Measurements from ENCODE around the genes KHDC4, UBQLN4 and LAMTOR2.

- RAMPAGE, long total RNA: no peak
- RRBS: 0% methylated on average over 2 of the region's 18 CpGs
Observed at GRCh38 chr1:155126887-155127174, 845 bp upstream of the EFNA1 start.

DNA sequence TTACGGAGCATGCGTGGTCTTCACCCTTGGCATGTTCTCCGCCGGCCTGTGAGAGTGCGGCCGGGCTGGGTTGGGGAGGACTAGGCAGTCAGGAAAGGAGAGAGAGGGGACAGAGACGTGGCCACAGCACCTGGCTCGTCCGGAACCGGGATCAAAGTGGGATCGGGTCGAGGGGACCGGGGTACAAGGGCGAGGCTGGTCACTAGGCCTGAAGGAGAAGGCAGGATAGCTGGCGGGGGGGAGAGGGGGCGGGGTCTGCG is 222 bp downstream of the SLC50A1 start:
- RAMPAGE, long total RNA: no peak
- RRBS: 2% methylated on average over 9 of the region's 17 CpGs

GRCh38 chr1:155187846-155188760 is 14.5 kb downstream of the TRIM46 start:
- RAMPAGE, long total RNA: no peak
- RRBS: no CpG with 5 or more reads among the region's 28 CpGs

DNA sequence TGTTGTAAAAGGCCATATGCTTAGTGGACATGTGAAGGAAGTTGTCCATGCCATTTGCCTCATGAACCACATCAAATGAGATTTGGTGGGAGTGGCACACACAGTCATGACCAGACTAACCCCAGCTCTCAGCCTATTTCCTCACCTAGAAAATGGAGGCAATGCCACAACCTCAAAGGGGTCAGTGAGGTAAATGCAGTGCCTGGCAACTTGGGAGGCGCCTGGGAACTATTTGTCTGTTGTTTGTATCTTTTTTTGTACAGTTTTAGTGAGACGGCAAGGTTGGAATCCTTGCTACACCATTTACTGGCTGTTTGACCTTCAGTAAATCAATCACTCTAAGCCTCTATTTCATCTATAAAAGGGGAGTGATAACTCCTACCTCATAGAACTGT is 11.3 kb downstream of the MTX1 start:
- RAMPAGE, long total RNA: no peak
- RRBS: no CpG with 5 or more reads among the region's 2 CpGs

DNA sequence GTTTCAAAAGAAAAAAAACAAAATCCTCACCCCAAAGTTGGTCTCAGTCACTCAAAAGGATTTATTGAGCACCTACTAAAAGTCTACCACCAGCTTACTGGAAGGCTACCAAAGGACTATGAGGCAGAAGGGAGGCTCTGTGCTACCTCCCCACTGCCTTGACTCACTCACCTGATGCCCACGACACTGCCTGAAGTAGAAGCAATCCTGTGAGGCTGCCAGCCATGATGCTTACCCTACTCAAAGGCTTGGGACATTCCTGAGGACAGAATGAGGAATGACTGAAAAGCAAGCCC is 642 bp downstream of the GBA1 start:
- RAMPAGE, long total RNA: no peak
- RRBS: no CpG with 5 or more reads among the region's 1 CpG

DNA sequence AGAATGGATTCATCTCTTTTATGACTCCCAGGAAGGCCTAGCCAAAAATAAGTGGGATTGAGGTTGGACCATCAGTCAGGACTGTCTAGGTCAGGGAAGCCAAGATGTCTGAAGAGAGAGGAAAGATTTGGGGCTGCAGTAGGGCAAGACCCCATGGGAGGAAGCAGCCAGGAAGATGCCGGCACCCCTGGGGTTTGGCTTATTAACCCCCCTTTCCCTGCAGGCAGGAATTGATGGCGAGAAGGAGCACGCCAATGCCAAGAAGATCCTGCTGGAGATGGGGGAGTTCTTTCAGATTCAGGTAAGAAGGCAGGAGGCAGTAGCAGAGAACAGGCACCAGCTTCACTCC is 1.3 kb upstream of the RUSC1 start:
- RAMPAGE, long total RNA: no peak
- RRBS: no CpG with 5 or more reads among the region's 3 CpGs

DNA sequence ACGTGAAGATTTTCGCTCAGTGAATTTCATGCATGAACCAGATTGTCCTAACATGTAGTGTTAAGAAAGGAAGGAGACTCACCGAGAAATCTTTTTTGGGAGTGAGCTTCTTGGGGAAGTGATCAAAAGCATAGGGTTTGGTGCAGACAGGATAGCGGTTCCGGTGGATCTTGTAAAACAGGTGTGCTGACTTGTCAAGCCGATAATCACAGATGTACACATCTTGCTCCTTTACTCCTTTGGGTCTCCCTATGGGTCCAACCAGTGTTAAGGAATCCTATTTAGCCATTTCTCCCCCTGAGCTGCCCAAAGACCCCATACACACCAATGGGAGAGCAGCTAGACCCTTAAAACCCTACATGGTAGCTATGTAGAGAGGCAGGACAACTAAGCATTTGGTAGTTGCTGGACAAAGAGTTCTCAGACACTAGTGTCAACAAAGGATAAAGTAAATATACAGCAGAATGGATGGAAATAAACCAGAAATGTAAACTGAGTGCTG is 21.2 kb downstream of the RUSC1 start:
- RAMPAGE, long total RNA: no peak
- RRBS: no CpG with 5 or more reads among the region's 6 CpGs

DNA sequence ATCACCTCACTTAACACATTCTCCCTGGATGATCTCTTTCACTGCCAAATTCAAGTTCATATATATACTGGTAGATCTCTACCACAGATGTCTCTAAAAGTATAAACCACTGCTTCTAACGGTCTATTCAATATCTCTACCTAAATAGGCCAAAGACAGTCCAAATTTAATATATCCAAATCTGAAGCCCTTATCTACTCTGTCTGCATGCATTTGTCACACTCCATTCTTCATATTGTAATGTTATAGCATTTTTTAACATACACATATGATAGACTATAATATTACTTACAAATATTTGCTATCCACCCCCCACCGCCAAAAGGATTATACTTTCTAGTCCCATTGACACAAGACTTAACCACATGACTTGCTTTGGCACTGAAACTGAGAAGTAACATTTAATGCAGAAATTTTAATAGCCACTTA is 106.0 kb downstream of the ASH1L start:
- RAMPAGE, long total RNA: no peak
- RRBS: no CpG with 5 or more reads among the region's 2 CpGs

DNA sequence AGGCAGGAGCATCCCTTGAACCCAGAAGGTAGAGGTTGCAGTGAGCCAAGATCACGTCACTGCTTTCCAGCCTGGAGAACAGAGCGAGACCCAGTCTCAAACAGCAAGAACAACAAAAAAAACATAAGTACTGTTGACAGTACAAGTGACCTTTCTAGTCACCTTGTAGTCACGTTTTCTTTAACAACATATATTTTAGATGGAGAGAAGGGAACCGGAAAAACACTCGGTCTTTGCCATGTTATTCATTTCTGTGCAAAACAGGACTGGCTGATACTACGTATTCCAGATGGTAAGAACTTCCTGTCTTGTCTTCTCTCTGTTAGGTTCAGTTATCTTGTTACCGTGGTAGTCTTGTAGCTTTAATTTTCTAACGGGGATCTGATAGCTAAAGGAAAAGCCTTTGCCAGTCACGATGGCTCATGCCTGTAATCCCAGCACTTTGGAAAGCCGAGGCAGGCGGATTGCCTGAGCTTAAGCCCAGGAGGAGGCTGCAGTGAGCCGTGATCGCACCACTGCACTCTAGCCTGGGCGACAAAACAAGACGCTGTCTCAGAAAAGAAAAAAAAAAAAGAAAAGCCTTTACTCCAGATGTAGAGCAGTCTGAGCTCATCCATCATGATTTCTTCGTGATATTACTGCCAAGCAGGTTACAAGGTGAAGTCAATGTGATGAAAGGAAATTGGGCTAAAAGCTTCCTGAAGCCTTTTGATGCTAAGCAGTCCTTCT is 11.2 kb upstream of the MSTO1 start:
- RAMPAGE, long total RNA: no peak
- RRBS: no CpG with 5 or more reads among the region's 16 CpGs

DNA sequence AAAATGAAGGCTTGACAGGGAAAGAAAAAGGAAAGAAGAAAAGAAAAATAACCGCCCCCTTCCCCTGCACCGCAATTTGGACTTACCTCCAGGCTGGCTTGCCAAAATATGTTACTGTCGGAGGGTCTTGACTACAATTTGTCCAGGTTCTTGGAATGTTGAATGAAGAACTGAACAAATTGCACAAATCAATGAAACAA is 29.4 kb downstream of the YY1AP1 start:
- RAMPAGE, long total RNA: no peak
- RRBS: no CpG with 5 or more reads among the region's 3 CpGs

GRCh38 chr1:155689227-155689580 is 313 bp downstream of the DAP3 start:
- RAMPAGE, long total RNA: no peak
- RRBS: no CpG with 5 or more reads among the region's 16 CpGs

DNA sequence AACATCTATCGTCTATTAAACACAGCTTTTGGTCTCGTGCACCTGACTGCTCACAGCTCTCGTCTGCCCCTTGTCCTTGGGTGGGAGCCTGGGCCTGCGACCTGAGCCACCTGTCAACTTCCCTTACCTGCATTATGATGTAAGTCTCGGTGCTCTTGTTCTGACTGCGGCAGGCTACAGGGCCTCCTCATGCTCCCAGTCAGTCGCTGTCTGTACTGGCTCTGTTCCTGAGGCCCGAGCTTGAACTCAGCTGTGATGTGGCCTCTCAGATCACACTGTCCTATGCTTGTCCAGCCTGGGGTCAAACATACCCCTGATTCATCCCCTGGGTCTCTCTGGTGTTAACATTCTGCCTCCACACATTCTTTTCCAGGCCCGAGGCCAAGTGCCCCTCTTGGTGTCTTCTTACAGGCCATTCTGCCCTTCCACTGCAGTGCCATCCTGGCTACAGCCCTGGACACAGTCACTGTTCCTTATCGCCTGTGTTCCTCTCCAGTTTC is 59.1 kb downstream of the DAP3 start:
- RAMPAGE, long total RNA: no peak
- RRBS: no CpG with 5 or more reads among the region's 10 CpGs

GRCh38 chr1:155895360-155895714 is 15.8 kb downstream of the RIT1 start:
- RAMPAGE, long total RNA: no peak
- RRBS: no CpG with 5 or more reads among the region's 3 CpGs

GRCh38 chr1:155913023-155914357 is 2.3 kb upstream of the RIT1 start:
- RAMPAGE, long total RNA: no peak
- RRBS: no CpG with 5 or more reads among the region's 4 CpGs

DNA sequence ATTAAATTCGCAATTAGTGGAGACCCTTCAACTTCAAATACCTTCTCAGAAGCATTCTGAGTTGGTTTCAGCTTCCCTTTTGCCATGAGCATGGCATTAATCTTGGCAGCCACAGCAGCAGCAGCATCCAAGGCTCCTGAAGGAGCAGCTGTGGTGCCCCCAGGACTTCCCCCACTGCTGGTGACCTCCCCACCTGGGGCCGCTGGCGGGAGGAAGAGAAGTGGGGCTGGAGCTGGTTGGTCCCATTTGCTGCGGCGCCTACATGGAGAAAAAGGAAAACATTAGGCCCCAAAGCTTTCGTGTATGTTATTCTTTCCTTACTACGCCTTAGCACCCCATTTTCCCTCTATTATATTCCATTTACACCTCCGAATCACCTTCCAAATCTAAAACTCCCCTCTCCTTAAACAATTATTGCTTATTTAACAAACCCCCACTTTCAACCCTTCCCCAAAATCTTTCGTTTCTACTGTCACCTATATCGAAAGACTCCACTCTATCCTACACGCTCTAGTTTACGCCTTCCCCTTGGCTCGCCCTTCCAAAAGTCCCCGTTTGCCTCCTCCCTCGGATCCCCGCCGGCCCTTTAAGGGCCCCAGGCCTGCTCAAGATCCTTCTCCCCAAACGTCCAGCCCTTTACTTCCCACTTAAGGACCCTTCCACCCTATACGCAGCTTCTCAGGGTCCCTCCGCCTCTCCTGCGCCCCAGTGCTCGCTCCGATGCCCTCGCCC is 455 bp downstream of the KHDC4 start:
- RAMPAGE, long total RNA: no peak
- RRBS: no CpG with 5 or more reads among the region's 24 CpGs

GRCh38 chr1:155934324-155934877 is at the start of gene KHDC4:
Gene KHDC4 (minus strand): TSS chr1:155934413.
- RAMPAGE, long total RNA: start-site peak on the minus strand at chr1:155934376-155934412, 32 and 49 reads in 2 replicates
- RRBS: 2% methylated on average over 6 of the region's 35 CpGs

DNA sequence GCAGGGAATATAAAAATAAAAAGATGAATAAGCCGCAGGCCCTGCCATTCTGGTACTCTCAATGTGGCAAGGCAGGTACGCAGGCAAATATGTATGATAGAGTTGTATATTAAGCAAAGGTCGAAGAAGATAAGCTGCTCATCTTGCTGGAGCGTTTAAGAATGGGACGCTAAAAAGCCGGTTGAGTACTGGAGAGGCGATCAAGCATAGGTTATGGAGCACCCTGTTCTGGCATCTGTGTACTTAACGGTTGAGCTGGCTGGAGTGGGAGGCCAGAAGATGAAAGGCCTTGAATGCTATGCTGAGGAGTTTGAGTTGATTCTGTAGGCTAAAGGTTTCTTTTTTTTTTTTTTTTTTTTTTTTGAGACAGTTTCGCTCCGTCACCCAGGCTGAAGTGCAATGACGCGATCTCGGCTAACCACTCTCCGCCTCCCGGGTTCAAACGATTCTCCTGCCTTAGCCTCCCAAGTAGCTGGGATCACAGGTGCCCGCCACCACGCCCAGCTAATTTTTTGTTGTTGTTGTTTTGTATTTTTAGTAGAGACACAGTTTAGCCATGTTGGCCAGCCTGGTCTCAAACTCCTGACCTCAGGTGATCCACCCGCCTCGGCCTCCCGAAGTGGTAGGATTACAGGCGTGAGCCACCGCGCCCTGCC is 793 bp upstream of the KHDC4 start:
- RAMPAGE, long total RNA: no peak
- RRBS: no CpG with 5 or more reads among the region's 24 CpGs

DNA sequence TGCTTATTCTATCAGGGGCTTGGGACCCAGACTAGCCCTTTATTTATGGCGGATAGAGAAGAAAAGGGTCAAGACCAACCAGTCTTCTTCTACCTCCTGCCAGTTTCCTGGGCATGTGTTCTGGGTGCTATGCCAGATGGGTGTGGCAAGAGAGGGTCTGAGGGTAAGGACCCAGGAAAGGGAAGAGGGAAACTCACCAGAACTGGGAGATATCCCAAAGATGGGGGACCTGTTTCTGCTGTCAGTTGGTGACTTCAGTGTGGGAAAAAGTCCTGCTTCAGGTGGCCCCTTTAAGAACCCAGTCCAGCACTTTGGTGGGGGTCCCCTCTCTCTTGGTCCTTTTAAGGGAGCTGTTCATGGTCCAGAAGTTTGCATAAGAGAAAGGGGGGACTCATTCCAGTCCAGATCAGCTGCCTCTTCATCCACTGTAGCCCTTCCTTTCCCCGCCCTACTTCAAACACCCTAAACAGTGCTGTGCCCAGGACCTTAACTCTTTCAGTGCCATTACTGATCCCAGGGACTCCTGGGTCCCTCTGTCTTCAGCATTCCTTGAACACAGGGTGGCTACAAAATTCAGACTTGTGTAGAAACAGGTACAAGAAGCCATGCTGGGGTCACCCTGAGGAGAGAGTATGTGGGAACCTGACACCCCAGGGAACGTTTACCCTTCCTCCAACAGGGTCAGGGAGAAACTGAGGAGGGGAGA is 18.4 kb downstream of the SSR2 start:
- RAMPAGE, long total RNA: no peak
- RRBS: no CpG with 5 or more reads among the region's 3 CpGs

GRCh38 chr1:156053233-156054007 is at the start of gene UBQLN4:
Gene UBQLN4 (minus strand): TSS chr1:156053798.
- RAMPAGE, long total RNA: no peak
- RRBS: under 1% methylated on average over 11 of the region's 66 CpGs

- RAMPAGE, long total RNA: start-site peak on the plus strand at chr1:156054789-156054851, 420 and 225 reads in 2 replicates
- RRBS: no CpG with 5 or more reads among the region's 16 CpGs
Observed at GRCh38 chr1:156054707-156054929, at the start of gene LAMTOR2. Gene LAMTOR2 (plus strand): TSS chr1:156054782.

All from hepatocyte (in vitro differentiated cells and primary cell).